Brain (tissue), 1 donor: ENCODE results near the gene LRRK1.

GRCh38 chr15:99442134-99442688 is 123.6 kb upstream of the MEF2A start:
- RRBS, result no CpG with 5 or more reads among the region's 4 CpGs

- RRBS, result no CpG with 5 or more reads among the region's 18 CpGs
Observed at GRCh38 chr15:99447467-99447835, 118.3 kb upstream of the MEF2A start.

DNA sequence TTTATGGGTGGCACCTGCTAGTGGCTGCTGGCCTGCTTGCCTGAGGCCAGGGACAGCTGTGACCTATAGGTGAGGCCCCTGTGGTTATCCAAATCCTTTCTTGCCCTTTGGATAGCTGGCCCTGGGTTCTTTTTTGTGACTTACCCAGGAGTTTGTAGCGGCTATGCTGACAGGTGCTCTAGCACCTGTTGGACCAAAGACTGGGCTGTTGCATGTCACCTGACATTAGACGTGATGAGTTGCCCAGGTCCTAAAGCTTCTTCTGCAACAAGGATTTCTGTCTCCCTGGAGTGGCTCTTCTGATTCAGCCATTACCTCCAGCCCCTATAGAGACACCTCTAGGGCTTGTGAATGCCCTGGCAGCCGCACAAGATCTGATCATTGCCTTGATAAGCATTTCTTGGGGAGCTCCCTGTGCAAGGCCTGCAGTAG is 19.1 kb upstream of the MEF2A start:
- RRBS, result no CpG with 5 or more reads among the region's 3 CpGs

- RRBS, result no CpG with 5 or more reads among the region's 5 CpGs
Observed at GRCh38 chr15:99703580-99704149, 29.6 kb downstream of the LYSMD4 start.

DNA sequence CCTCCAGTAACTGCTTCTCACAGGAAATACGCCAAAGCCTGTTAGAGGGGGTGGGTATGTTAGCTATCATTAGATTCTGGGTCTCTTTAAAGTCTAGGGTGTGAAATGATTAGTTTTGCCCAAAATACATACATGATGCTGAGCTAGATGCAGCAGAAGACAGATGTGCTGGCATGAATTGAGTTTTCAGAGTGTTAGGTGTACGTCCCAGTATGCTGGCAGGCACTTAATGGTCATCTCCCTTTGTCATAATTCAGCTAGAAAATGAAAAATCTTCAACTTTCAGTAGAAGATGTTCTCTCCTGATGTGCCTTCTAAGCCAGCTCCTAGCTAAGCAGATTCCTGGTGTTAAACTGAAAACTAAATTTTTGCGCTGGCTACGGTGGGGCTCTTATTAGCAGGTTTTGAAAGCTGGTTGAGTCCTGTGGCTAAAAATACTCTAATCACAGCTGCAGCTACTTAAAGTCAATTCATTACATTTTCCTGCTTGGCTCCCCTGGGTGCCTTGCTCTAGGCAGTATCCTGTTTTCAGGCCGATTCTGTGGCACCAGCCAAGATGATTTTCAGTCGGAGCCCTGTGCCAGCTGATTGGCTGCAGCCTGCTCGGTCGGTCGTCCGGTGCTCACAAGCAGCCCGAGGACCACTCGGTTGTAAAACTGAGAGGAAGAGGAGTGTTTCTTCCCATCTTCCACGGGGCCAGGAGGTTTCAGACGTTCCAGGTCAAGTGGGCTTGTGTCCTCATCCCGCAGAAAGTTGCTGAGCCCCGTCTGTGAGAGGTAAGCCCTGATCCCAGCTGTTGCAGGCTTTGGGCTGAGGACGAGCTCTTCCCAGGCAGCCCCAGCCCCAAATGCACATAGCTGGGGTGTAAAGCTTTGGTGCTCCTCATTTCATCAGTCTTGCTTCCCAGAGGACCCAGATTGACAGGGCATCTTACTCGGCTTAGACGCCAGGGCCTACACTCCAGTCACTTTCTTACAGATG is 16.1 kb downstream of the LYSMD4 start:
- RRBS, result no CpG with 5 or more reads among the region's 19 CpGs

DNA sequence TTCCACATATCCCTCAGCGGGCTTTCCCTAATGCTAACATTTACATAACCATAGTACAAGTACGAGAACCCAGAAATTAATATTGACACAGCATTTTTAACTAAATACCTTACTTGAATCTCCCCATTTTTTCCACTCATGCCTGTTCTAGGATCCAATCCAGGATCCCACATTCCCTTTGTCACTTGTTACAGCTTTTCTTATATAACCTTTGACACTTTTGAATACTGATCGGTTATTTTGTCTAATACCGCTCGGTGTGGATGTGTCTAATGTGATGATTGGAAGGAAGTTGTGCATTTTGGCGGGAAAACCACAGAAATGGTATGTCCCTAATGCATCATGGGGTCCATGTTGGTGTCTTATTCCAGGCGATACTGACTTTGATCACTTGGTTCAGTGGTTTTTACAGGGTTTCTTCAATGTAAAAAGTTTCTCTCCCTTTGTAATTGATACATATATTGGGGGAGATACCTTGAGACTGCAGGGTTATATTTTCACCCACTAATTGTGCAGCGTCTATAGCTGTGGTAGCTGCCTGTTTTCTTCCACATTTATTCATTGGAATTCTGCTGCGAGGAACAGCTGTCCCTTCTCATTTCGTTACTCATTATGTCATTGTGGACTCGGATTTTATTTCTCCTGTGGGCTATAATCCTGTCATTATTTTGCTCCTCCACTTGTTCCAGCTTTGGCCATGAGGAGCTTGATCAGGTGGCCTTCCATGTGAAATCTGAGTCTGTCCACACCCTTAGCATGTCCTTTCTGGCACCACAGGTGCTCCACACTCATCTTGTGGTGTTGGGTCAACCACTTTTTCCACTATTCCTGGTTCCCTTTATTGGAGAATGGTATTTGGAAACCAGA is 15.1 kb downstream of the LYSMD4 start:
- RRBS, result no CpG with 5 or more reads among the region's 11 CpGs

DNA sequence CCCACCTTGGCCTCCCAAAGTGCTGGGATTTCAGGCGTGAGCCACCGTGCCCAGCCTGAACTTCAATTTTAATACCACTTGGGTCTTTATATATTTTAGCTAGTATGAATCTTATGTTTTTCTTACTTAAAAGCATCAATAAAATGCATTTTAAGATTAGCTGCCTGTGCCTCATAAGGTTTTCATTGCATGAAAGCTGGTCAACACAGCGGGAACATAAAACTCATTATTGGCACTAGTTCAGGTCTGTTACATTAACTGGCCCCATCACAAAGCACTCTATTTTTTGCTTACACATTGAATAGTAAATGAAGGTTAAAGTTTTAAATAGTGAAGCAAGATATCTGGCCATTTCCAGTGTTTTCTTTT is 145.6 kb upstream of the LYSMD4 start:
- RRBS, result no CpG with 5 or more reads among the region's 3 CpGs

- RRBS, result no CpG with 5 or more reads among the region's 8 CpGs
Observed at GRCh38 chr15:100525950-100526397, 2.8 kb downstream of the CERS3 start.

DNA sequence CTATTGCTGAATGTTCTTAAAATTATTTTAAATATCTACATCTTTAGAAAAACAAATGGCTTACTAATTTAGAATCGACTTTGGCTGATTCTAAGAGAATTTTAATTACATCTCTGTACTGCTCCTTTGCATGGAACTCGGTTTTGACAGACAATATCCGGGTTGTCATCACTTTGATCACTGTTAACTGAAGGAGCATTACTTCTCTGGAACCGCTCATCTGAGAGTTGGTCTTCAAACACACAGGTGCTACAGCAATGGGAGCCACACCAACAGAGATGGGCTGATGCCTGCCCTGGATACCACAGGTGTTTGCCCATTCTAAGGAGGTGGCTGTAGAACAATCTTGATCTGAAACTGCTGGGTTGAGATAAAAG is 21.6 kb downstream of the LINS1 start:
- RRBS, result no CpG with 5 or more reads among the region's 4 CpGs

- RRBS, result no CpG with 5 or more reads among the region's 23 CpGs
Observed at GRCh38 chr15:100861384-100862246, 18.0 kb upstream of the ALDH1A3 start.

DNA sequence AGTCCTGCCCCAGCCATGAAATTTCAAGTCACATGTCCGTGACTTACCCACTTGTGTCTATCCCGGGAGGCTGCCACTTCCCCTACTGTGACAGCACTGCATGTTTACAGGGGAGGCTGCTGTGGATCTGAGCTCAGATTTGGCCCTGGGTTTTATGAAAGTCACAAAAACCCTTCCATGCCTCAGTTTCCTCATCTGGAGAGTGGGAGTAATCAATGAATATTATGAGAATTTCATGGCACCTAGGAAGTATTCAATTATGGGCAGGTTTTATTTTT is 17.8 kb upstream of the LRRK1 start:
- RRBS, result no CpG with 5 or more reads among the region's 2 CpGs

DNA sequence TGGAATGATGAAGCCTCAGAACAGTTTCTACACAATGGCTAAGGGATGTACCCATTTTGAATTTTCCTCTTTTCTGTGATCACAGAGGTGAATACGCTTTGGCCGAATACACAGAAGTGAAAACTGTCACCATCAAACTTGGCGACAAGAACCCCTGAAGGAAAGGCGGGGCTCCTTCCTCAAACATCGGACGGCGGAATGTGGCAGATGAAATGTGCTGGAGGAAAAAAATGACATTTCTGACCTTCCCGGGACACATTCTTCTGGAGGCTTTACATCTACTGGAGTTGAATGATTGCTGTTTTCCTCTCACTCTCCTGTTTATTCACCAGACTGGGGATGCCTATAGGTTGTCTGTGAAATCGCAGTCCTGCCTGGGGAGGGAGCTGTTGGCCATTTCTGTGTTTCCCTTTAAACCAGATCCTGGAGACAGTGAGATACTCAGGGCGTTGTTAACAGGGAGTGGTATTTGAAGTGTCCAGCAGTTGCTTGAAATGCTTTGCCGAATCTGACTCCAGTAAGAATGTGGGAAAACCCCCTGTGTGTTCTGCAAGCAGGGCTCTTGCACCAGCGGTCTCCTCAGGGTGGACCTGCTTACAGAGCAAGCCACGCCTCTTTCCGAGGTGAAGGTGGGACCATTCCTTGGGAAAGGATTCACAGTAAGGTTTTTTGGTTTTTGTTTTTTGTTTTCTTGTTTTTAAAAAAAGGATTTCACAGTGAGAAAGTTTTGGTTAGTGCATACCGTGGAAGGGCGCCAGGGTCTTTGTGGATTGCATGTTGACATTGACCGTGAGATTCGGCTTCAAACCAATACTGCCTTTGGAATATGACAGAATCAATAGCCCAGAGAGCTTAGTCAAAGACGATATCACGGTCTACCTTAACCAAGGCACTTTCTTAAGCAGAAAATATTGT is 4.3 kb upstream of the LRRK1 start:
- RRBS, result no CpG with 5 or more reads among the region's 20 CpGs

- RRBS, result 2% methylated on average over 33 of the region's 112 CpGs
Observed at GRCh38 chr15:100918757-100919656, at the start of gene LRRK1. TSS of gene LRRK1 (plus strand) at chr15:100919357.

DNA sequence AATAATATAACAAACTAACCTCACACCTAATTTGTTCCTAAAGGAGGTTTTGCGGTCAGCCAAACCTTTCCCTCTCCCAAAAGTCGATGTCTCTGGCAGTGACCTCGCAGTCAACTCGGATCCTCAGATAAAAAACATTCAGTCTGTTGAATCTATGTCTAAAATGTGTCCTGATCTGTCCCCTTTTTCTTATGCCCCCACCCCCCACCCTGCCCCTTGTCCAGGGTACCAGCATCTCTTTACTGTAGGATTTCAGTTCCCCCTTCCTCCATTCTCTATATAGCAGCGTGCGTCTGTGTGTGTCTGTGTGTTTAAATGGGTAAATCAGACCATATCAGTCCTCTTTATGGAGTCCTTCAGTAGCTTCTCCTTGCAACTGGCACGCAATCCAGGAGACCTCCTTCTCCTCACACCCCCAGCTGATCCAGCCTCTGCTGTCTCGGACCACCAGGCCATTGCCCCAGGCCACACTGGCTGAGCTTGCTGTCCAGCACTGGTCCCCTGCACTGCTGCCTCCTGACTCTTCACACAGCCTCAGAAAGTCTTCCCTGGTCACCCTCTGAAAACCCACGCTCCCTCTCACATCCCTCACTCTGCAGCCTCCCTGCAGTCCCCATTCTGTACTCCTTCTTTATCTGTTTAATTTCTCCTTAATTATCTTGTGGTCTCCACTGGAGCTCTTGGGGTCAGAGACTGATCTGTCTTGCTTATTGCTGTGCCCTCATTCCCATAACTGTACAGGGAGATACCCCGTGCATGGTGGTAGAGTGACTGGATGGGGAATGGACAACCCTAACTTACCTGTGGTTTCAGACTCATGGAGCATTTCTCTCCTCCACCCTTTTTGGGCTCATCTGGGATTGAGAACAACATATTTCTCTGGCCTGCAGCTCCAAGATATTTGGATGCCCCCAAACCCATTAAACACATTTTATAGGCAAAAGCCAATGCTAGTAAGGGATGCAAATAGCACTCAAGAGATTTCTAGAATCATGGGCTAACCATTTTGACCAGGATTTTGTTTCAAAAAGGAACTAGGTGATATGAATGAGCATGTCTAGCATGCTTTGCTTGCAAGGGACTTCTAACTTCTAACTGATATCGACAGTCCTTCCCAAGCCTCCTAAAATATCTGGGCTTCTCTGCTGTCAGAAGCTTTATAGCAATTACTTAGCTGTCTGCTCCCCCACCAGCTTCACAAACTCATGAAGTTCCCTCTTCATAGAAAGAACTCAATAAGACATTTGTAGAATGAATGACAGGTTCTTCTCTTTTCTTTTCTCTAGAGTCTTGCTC is 1.7 kb downstream of the LRRK1 start:
- RRBS, result no CpG with 5 or more reads among the region's 11 CpGs

DNA sequence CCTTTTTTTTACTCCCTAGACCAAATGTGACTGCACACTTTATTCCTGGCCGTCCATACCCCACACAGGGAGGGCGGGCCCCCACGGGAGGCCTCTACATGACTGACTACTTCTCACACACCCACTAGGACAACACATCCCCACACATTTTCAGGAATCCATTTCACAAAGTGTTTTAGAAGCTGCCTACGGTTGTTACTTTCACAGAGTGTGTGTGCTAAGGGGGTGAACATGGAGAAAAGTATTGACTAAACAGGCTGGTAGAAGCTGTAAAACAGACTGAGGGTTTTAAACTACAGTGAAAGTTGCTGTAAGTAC is 67.9 kb downstream of the CHSY1 start:
- RRBS, result no CpG with 5 or more reads among the region's 4 CpGs

DNA sequence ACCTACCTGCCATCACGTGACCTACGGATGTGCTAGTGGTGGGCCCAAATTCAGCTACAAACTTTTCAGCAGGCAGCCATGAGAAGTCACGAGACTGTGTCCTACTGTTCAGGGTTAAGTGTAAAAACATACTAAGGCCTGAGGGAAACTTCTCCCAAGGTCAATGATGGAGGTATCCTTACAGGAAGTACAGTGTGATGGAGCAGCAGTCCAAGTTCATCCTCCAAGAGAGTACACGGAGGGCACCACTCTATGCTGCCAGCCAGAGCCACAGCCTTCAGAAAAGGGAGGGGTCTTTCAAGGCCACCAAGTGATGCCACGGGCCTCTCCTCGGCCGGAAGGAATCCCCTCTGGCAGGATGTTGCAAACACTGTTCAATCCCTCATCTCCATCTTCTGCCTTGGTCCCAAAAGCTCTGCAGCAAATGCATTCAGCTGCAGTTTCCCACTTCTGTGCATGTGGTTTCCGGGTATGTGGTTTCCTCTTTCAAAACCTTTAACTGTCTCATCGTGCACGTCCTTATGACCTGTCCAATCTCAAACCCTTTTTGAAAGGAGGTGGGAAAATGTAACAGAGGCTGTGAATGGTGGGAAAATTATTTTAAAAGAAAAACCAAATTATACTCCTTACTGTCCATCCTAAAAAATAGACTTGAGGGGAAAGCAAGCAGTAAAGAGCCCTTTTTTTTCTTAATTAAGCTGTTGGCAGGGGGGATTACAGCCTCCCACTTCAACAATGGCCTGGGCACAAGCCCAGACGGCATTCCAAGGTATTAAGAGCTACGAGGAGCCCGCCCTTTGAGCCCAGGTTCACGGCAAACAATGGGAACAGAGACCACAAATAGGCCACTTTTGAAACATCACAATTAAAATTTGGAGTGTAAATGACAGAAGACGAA is 9.2 kb downstream of the CHSY1 start:
- RRBS, result no CpG with 5 or more reads among the region's 15 CpGs

DNA sequence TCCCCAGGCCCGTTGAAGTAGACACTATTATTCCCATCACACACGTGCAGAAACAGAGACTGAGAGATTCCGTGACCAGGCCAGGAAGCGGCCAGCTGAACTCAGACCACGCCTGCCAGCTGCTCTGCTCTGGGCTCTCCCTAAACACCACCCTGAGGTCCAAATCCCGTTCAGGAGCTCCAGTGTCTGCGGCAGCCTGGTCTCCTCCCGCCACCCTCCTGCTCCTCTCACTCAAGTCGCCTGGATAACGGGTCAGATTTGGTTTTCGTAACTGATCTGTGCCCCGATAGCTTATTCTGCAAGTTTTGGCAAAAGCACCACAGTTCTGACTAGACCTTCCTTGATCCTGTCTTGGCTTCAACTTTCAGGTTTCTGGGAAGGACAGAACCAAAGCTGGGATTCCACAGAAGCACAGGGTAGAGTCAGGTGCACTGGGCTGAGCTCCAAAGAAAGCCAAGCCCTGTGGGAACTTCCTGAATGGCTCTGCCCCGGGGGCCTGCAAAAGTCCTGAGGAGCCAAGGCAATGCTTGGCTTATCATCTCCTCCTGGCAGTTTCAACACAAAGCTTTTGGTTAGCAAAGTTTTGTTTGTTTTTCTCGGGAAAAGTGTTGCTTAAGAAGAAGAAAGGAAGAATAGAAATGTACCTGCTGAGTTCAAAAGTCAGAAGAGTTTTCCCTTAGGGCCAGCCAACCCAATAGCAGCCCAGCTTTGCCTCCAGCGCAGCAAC is 53.8 kb upstream of the SNRPA1 start:
- RRBS, result no CpG with 5 or more reads among the region's 15 CpGs

GRCh38 chr15:101384638-101385240 is 89.7 kb upstream of the SNRPA1 start:
- RRBS, result no CpG with 5 or more reads among the region's 7 CpGs

- RRBS, result 17% methylated on average over 7 of the region's 36 CpGs
Observed at GRCh38 chr15:101450767-101452064, 38.3 kb downstream of the PCSK6 start.

DNA sequence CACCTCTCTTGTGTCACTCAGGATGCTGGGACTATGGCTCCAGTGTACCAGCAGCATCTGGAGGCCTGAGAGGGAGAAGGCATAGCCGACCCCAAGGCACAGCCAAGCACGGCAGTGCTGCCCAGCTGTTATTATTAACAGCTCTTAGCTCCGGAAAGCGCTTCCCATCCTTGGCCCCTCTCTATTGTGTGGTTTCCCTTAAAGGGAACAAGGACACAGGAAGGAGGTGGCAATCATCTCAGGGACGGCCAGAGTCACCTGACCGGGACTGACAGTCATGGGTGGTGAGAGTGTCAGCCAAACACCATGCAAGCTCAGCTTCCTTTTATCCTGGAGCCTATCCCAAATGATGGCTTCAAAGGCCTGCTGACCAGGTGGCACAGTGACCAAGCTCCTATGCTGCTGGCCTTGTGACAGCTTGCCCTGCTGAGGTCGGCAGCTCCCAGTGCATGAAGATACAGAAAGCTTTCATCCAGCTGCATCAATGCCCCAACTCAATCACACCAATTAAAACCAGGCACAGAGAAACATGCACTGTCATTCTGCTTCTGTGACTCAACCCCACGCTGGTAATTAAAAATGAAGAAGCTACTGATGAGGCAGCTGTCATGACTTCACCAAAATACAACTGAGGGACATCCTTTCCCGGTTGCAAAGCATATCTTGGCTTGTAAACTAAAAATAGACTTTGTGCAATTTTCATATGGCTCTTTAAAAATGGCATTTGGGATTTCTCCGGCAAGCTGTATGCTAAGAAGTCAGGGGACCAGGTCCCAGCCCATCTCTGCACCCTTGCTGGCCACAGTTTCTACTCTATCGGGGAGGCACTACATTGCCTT is 34.1 kb downstream of the PCSK6 start:
- RRBS, result 6% methylated on average over 6 of the region's 11 CpGs